Kidney epithelial cell (primary cell): Measurements from ENCODE around the genes OR6B2 and SNED1.

DNA sequence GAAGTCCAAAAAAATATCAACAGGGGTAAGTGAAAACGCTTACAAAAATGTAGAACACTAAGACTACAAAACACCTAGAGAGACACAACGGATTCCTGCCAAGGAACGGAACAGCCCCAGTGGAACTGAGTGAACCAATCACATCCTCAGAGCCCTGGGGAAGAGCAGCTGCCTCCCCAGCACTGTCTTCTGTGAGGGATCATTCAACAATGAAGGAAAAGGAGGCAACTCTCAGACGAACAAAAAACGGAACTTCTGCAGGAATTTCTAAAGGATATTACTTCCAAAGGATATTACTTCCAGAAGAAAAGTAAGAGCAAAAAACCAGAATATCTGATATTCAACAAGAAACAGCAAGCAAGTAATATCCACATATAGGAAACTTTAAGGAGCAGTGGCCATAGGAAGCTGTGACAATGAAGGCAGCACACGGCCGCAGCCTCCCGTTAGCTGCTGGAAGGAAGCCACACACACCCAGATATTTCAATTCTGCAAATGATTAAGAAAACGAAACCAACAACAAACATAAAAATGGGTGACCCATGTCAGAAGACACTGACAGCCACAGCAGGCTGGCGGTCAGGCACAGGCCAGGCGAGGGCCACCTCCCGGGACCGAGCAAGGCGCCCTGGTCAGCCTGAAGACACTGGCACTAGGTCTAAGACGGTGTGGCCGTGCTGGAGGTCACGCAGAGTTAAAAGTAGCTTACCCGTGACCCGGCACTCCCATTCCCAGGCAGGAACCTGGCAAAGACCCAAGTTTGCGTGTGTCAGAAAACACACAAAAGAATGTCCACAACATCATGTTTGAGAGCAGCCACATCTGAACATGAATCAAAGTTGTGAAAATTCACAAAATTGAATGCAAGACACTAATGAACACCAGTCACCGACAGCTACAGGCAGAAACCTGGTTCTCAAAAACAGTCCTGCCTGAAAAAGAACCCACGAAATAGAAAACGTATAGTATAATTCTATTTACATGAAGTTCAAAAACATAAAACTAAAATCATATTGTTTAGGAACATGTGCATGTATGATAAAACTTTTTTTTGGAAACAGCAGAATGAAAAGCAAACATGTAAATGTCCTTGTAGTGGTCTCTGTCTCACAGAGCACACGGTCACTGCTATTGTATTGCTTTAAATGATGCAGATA is 81.6 kb downstream of the HDAC4 start:
- RAMPAGE, long total RNA, result no peak
- RRBS, result no CpG with 5 or more reads among the region's 24 CpGs

DNA sequence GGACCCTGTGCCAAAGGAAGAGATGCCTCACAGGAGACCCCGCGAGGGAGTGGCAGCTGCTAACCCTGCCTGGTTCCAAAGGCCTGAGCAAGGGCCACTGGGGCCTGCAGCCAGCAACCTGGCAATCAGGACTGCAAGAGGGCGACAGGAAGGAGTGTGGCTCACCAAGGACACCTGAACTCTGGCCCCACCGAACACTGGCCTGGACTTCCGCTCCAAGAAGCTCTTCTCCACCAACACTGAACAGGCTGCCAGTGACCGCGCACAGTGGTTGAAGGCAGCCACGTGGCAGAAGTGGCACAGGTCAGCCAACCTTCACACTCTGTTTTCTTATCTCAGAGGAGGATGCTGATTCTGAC is 70.5 kb downstream of the HDAC4 start:
- RAMPAGE, long total RNA, result no peak
- RRBS, result no CpG with 5 or more reads among the region's 8 CpGs

GRCh38 chr2:239440111-239441102 is 39.6 kb upstream of the HDAC4 start:
- RAMPAGE, long total RNA, result no peak
- RRBS, result no CpG with 5 or more reads among the region's 28 CpGs

DNA sequence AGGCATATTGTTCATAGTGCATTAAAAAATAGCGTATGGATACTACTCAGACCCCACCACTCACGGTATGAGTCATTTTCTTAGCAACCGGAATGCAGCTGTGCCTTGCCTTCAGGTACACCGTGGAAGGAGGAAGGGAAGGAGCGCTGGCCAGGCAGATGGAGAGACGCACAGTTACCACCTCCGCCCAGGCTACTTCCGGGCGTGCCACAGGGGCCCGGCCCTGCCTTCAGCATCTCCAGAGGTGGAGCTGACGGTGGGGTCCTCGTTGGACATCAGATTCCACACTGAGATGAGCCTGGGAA is 82.0 kb upstream of the HDAC4 start:
- RAMPAGE, long total RNA, result no peak
- RRBS, result no CpG with 5 or more reads among the region's 12 CpGs

DNA sequence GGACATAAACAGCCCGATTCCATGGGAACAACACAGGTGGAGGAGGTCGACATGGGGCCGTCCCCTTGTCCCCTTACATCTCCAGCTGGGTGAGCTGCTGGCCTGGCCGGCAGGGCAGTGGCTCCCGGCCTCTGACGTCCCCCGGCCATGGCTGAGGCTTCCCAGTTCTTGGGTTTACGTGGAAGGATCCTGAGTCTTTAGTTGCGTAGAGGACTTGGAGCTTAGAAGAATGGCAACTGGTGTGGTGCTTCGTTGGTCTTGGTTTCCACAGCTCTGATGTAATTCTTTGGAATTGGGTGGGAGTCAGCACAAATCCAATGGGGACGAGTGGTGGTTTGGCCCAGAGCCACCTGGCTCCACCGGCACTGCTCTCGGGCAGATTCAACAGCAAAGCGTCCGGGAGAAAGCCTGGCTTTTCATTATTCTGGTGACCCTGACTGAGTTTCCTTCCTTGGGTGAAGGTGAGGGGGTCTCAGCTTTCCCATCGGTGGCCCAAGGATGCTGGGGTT is 98.4 kb upstream of the HDAC4 start:
- RAMPAGE, long total RNA, result no peak
- RRBS, result no CpG with 5 or more reads among the region's 16 CpGs

GRCh38 chr2:240024388-240025147 is 574 bp downstream of the NDUFA10 start:
- RAMPAGE, long total RNA, result no peak
- RRBS, result no CpG with 5 or more reads among the region's 27 CpGs

DNA sequence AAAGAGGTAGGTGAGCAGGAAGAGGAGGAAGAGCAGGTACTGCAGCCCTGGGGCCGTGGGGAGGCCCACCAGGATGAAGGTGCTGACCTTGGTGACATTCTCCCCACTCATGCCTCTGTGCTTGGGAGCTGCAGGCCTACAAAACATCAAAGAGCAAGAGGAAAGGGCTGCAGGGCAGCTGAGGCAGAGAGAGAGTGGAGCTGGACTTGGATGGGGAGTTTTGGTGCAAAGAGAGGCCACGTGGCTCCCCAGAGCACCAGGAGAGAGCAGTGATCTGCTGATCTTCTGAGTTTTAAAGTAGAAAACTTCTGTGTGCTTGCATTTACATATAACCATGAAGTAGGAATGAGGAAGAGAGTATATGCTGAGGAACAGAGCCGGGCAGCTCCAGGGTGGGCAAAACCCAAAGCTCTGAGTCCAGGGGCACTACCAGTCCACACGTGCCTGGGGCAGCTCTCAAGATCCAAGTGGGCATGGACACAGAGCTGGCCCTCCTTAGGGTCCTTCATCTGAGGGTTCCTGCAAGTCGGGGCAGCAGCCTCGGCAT is at the start of gene OR6B2:
TSS of gene OR6B2 (minus strand) at position 111 of the 547 bp plus-strand sequence.
- RAMPAGE, long total RNA, result no peak
- RRBS, result no CpG with 5 or more reads among the region's 6 CpGs

DNA sequence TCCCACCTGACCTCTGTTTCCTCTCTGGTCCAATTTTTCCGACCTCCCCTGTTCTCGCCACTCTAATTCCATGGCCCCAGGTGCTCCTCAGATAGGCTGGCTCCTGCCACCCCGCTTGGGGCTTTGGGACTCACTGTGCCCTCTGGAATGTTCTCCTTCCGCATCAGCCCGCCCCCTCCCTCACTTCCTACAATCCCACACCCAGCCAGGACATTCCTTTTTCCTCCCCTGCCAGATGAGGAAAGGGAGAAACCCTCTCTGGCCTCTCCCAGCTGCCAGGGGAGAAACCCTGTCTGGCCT is 3.1 kb upstream of the OR6B2 start:
- RAMPAGE, long total RNA, result no peak
- RRBS, result no CpG with 5 or more reads among the region's 5 CpGs

DNA sequence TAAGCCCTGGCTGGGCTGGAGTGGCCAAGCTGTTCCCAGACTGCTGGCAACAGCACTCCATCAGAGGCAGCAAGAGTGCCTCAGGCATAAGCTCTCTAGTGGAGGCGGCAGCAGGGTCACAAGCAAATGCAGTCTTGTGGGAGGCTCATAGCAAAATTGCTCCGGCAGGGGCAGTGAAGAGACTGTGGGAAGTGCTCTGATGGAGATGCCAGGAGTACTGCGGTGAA is 128.9 kb upstream of the OTOS start:
- RAMPAGE, long total RNA, result no peak
- RRBS, result no CpG with 5 or more reads among the region's 3 CpGs

- RAMPAGE, long total RNA, result no peak
- RRBS, result 2% methylated on average over 24 of the region's 49 CpGs
These were observed 18.1 kb downstream of the GPC1 start for GRCh38 chr2:240453591-240453929.

DNA sequence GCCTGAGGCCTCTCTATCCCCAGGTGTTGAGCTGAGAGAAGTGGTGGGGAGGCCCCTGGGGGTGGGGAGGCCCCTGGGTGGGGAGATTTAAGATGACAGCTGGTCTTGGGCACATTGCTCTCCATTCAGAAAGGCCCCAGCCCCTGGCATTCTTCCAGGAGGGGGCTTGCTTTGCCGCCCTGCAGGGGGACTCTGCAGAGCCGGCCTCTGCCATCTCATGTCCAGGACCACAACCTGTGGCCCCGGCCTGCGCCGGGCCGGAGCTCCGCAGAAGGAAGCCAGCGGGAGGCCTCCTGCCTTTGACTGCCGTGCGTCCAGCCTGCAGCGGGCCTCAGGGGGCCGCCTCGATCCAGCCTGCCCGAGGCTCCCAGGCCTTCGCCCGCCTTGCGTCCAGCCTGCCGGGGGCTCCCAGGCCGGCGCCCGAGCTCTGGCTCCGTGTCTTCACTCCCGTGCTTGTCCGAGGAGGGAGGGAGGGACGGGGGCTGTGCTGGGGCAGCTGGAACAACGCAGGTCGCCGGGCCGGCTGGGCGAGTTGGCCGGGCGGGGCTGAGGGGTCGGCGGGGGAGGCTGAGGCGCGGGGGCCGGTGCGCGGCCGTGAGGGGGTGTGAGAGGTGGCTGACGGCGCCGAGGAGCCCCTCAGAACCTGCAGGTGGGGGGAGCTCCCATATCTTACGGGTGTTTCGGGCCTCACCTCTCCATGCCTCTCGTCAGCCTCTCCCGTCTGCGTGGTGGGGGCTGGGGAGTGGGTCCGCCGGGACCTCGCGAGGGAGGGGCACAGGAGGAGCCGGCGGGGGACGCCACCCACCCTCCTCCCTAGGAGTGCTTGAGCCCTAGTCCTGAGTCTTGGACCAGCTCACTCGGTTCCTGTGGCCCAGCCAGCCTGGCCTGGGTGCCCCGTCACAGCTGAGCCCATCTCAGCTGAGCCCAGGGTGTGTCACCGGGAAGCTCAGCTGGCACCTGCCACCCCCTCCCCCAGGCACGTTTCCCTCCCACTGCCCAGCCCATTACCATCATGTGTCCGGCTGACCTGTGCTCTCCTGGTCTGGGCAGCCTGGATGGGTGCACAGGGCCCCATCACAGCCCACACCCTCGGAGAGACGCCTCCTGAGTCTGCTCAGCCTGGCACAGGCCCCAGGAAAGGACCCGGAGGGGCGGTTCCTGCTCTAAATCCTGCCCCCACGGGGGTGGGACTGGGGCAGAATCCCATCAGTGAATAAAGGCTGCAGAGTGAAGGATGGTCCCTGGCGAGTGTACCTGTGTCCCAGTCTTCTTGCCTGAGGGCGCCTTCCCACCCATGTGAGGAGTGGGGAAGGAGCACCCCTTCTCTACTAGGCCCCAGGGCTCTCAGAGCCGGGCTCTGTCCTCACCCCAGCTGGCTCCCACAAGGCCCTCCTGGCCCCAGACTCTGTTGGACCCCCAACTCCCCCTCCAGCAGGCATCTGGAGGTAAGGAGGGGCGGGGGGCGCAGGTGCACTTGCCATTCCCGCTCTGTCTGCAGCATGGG is 20.7 kb downstream of the GPC1 start:
- RAMPAGE, long total RNA, result no peak
- RRBS, result 12% methylated on average over 16 of the region's 71 CpGs

- RAMPAGE, long total RNA, result no peak
- RRBS, result no CpG with 5 or more reads among the region's 19 CpGs
These were observed 24.2 kb downstream of the GPC1 start for GRCh38 chr2:240459680-240460144.

GRCh38 chr2:240569341-240569764 is 1.1 kb downstream of the RNPEPL1 start:
- RAMPAGE, long total RNA, result no peak
- RRBS, result no CpG with 5 or more reads among the region's 7 CpGs

GRCh38 chr2:240576355-240577057 is 8.2 kb downstream of the RNPEPL1 start:
- RAMPAGE, long total RNA, result no peak
- RRBS, result no CpG with 5 or more reads among the region's 31 CpGs

GRCh38 chr2:240578095-240578786 is 8.3 kb upstream of the CAPN10 start:
- RAMPAGE, long total RNA, result no peak
- RRBS, result 84% methylated on average over 3 of the region's 14 CpGs

GRCh38 chr2:240585711-240586480 is 638 bp upstream of the CAPN10 start:
- RAMPAGE, long total RNA, result no peak
- RRBS, result 2% methylated on average over 10 of the region's 52 CpGs

- RAMPAGE, long total RNA, result no peak
- RRBS, result no CpG with 5 or more reads among the region's 8 CpGs
These were observed 3.9 kb downstream of the MAB21L4 start for GRCh38 chr2:240891926-240892542.

- RAMPAGE, long total RNA, result no peak
- RRBS, result no CpG with 5 or more reads among the region's 11 CpGs
These were observed 12.5 kb upstream of the SNED1 start for GRCh38 chr2:240985852-240986370.

- RAMPAGE, long total RNA, result no peak
- RRBS, result 1% methylated on average over 30 of the region's 91 CpGs
These were observed at the start of gene SNED1 for GRCh38 chr2:240998046-240998904. Gene SNED1 (plus strand): TSS chr2:240998618.

DNA sequence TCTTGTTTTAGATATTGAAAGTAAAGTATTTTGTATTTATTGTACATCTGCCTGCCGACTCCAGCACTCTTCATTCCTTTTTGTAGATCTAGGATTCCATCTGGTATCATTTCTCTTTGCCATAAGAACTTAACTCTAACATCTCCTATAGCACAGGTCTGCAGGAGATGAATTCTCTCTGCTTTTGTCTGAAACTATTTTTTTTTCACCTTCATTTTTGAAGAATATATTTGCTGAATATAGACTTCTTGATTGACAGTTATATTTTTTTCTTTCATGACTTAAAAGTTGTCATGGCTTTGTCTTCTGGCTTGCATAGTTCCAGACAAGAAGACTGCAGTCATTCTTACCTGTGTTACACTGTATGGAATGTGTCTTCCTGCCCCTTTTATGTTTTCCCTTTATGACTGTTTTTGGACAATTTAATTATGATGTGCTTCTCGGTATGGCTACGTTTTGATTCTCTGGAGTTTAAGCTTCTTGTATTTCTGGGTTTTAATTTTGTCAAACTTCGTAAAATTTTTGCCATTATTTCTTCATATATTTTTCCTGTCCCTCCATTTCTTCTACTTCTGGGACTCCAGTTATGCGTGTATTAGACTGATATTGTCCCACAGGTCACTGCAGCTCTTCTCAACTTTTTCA is 17.3 kb downstream of the MTERF4 start:
- RAMPAGE, long total RNA, result no peak
- RRBS, result no CpG with 5 or more reads among the region's 5 CpGs